Metanephros (tissue), 2 donors: ENCODE data around the genes RASSF6, CXCL8 and NUP54.

- RAMPAGE, long total RNA, result no peak
These were observed at the start of gene RASSF6 for GRCh38 chr4:73619949-73621211. TSS of gene RASSF6 (minus strand) at chr4:73620436.

DNA sequence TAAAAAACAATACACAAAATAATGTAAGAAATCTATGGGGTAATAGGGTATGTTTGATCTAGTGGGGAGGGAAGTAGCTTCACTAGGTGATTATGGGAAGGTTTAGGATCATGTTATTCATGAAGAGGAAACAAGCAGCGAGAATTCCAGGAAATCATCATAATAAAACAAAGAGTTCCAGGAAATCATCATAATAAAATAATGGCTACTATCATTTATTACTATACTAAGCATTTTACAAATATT lies 12.3 kb upstream of the CXCL8 start:
- RAMPAGE, long total RNA, result no peak

- RAMPAGE, long total RNA, result no peak
These were observed at the start of gene CXCL8 for GRCh38 chr4:73740291-73741119. TSS of gene CXCL8 (plus strand) at chr4:73740569.

GRCh38 chr4:74099358-74099544 lies 256 bp upstream of the CXCL2 start:
- RAMPAGE, long total RNA, result no peak

DNA sequence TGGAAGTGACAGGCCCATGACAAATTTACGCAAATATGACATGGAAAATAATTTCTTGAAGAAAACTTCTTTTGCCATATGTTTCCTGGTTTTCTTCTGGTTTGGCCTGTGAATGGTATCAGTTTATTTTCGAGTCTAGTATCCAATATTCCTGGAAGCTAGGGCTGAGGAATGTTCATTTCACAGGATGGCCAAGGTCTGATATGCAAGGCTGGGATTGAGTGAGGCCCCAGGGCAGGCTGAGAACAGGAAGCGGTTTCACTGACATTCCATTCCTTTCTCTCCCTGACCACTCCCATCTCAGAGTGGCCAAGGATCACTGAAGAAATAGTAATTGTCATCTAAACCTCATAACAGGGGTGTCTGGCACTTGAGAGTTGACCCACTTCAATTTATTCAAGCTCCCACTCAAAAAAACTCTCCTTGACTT lies 10.5 kb upstream of the CXCL2 start:
- RAMPAGE, long total RNA, result no peak

DNA sequence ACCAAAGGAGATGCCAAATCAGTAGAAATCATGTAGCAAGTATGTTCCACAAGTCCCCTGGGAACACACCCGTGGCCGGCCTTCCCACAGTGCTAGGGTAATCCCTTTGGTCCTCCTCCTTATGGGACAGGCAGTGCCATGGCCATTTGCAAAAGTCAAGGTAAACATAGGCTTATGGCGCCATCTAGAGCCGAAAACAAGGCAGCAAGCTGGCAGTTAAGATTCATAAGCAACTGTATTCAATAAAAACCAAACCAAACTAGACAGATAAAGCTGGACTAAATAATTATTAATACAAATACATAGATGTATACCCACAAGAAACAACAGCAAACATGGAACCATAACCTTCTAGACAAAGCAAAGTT lies 23.7 kb upstream of the MTHFD2L start:
- RAMPAGE, long total RNA, result no peak

- RAMPAGE, long total RNA, result no peak
These were observed 84.6 kb downstream of the AREG start for GRCh38 chr4:74529558-74529979.

DNA sequence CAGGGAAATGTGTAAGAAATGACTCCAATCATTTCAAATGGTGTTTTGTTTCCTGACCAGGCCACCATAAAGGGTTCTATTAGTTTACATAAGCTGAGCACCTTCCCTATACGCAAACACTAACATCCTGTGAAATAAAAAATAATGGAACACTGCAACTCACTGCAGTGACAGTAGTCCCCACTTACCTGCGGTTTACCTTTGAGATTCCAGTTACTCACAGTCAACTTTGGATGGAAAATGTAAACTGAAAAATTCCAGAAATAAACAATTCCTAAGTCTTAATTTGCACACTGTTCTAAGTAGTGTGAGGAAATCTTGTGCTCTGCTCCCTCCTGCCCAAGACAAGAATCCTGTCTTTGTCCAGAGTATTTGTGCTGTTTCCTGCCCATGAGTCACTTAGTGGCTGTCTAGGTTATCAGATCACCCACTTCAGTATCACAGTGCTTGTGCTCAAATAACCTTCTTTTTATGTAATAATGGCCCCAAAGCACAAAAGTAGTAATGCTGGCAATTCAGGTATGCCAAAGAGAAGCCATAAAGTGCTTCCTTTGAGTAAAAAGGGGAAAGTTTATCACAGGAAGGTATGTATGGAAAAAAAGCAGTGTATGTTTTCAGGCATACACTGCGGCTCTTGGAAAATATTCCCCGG lies 265.2 kb downstream of the RCHY1 start:
- RAMPAGE, long total RNA, result no peak

- RAMPAGE, long total RNA, result no peak
These were observed 19.7 kb upstream of the CDKL2 start for GRCh38 chr4:75650008-75650451.

DNA sequence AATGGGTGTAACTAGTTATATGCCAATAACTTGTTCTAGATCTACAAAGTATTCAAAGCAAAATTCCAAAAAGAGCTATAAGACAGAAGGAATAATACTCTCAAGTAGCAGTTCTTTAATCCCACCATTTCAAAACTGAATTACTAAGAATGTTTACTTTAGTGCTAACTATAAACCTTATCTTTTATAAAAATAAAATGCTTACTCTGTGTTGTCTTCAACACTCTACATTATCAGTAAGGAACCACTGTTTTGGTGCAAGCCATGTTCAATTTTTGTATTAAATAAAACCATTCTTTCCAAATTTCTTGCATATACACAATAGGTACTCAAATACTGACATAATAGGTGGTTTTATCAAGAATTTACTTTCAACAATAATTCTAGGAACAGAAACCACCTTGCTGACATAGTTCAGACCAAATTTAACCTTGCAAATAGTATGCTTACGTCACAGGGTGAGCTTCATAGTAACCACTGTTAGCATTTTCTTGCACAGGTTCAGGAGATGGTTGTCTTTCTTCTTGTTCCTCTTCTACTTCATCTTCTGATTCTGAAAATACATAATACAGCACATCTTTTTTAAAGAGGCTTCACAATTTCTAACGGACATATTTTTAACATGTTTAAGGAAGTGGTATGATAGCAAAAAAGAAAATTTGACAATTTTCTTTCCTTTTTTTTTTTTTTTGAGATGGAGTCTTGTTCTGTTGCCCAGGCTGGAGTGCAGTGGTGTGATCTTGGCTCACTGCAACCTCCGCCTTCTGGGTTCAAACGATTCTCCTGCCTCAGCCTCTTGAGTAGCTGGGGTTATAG lies 17.7 kb downstream of the G3BP2 start:
- RAMPAGE, long total RNA, result no peak

DNA sequence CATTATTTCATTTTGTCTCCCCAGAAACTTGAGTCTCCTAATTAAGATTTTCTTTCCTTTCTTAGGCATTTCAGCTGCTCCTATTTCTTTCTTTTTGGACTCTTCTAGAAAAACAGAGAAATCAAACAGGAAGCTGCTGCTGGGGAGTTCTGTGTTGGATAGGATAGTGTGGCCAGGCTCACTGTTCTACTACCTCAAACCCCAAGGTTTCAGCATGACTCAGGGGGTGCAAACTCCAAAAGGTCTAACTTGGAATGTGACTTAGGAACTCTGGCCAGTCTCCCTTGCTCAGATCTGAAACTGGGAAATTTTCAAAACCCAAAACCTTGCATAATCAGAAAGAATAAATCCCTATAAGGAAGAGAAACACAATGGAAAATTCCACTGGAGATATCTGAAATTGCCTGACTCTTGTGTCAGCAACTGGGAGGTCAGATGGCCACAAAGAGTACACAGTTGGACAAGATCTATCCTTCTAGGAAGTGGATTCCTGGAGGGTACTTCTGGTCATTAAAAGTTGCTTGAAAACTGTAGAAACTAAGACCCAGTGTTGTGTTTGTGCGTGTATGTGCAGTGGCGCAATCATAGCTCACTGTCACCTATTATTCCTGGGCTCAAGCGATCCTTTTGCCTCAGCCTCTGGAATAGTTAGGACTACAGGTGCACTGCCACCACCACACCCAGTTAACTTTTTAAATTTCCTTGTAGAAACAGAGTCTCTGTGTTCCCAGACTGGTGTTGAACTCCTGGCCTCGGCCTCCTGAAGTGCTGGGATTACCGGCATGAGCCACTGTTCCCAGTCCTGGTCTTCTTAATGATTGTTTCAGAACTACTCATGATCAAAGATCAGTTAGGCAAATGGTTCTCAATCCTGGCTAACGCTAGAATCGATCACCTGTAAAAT lies 58.0 kb downstream of the PPEF2 start:
- RAMPAGE, long total RNA, result no peak

DNA sequence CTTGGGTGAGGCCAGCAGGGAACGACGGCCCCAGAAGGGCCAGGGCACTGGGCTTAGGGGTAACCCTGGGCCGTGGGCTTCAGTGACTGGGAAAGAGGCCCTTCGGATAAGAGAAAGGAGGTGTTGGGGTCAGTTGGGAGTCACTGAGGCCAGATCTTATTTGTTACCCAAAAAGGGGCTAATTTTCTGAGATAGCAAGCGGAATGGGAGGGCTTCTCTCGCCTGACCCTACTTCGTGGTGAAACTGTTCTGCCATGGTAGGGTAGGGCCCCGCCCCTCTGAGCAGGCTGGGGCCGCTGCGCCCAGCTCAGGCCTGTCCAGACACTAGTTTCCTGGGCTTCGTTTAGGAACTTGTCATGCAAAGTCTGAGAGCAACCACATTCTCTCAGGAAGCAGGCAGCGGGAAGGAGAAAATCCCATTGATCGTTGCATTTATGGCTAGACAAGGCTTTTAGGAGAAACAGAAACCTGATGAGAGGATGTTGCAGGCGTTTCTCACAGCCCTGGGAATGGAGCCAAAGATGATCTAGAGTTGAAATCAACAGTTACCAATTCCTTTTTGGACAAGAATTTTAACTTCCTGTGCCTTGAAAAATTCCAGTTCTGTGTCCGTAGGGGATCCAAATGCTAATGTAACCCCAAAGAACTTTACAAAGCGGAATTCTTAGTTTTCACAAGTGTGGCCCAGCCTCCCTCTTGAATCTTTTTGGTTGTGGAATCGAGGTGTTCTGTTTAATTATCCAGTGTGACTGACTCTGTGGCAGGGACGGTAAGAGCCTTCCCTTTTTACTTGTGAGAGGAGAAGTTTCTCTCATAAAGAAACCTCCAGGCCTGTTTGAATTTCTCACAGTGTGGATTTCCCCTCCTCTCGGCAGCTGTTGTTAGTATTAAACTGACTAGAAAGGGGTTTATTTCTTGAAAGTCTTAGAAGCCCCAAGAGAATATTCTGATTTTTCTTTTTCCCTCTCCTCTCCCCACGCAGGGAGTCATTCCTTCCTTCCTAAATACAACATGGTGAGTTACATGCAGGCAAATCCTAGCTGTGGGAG lies 4.5 kb upstream of the CXCL9 start:
- RAMPAGE, long total RNA, result no peak

GRCh38 chr4:76148298-76148959 lies at the start of gene NUP54:
TSS of gene NUP54 (minus strand) at chr4:76148397.
- RAMPAGE, long total RNA, result no peak

GRCh38 chr4:76194216-76194939 lies 19.2 kb downstream of the SCARB2 start:
- RAMPAGE, long total RNA, result no peak

DNA sequence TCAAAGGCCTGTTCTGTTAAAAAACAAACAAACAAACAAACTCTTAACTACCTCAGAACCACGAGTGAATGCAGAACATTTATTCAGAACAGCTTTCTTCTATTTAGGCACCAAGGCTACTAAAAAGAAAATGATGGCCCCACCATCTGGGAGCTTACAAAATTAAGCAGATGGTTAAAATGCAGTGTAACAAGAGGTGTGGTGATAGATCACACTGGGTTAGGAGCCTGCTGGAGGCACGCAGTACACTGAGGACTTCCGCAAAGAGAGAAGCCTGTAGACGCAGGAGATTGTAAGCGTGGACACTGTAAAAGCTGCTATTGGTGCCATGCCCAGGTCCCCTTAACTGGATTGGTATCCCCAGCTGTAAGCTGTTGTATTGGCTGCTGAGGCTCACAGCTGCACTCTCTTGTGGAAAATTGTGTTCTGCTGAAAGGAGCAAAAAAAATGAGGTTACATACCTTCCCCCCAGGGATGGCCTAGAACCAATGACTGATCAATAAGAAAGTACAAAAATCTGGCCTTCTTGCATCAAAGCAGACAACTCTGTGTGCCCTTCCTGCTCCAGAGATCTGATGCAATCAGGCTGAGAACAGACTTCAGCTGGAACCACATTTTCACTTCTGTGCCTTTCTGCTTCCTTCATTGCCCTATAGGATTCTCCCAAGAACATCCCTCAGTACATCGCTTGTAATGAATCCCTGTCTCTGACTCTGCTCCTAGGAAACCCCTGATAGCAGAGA lies 60.0 kb downstream of the SHROOM3 start:
- RAMPAGE, long total RNA, result no peak

- RAMPAGE, long total RNA, result no peak
These were observed 136.1 kb downstream of the SHROOM3 start for GRCh38 chr4:76571236-76571467.

- RAMPAGE, long total RNA, result no peak
These were observed 149.3 kb downstream of the SHROOM3 start for GRCh38 chr4:76584262-76584820.

DNA sequence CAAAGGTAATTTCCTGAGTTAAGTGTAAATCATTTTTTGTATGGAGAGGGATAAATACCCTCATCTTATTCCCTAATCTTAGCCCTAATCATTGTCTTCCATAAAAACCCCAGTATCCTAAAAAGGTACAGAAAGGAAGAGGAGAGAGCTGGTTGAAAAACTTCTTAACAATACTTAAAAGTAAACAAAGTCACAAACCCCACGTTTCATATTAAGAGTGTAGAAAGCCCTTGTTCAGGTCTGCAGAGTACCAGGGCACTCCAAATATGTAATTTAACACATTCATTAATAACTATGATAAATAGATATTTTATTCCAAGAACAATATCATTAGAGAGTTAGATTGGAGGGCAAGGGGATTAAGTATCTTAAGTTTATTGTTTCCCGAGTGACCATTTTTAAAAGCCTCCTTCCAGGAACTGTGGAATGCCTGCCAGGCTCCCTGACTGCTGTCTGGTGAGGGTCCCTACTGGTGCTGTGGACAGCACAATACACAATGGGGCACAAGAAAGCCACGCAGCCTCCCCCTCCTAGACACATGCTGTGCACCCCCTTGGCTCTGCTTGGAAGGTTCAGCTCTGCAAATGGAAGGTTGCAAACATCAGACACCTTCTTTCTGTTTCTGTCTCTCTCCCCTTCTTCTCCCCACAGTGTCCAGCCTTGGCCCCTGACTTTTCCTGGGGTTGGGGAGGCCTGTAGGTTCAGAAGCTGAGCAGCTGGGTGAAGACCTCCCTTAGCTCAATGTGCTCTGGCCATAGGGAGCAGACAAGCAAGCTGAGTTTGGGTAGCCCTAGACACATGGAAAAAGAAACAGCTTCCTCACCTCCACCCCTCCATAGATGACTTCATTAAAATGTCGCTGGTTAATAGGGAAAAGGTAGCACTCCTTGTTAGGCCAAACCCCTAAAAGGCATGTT lies 153.2 kb downstream of the SHROOM3 start:
- RAMPAGE, long total RNA, result no peak

DNA sequence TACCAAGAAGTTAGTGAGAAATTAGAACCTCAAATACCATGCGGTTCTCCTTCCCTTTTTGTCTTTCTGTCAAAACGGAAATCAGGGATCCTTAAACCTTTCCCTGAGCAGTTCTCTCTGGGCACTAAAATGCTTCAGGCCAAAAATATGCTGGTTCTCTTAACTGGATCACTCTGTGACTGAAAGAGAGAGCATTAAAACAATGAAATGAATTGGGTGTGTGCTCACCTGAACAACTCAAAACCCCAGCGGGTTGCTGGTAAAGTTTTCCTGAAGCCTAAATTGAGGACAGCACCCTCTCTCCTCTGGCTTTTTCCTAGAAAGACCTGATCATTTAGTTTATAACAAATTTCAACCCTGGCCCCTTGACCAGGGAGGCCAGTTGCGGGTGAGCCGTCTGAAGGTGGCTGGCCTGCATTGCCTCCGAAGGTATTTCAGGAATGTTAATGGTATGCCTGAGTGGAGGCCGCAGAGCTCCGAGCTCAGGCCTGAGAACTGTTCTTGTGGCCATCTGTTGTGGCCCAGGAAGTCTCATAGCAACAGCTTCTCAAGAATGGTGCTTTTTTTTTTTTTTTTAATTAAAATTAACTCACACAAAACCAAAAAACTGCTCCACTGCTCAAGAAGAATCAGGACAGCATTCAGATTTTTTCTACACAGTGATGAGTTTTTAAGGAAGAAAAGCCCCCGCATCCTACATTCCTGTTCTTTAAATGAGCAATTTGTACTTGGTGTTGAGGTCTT lies 155.1 kb downstream of the SHROOM3 start:
- RAMPAGE, long total RNA, result no peak

DNA sequence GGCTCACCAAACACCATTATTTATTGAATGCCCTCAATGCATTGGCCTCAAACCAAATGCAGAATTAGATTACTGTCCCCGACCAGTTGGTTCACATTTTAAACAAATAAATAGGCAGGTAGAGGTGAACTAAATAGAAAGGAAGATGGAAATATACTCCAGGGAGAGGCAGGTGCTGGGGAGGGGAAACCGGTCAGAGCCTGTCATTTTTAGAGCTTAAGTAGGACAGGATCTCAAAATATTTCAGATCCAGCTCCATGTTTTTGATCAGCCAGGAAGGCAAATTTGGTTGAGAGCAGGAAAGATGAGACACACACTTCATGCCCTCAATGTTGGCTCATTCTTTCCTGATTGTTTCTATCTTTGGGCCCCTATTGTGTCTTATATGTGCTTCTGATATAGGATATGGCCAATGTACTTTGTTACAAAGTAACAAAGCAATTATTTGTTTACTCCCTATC lies 206.7 kb downstream of the SHROOM3 start:
- RAMPAGE, long total RNA, result no peak